Temporal lobe (tissue), 2 donors: ENCODE measurements around the genes SMIM33 and UBE2D2.

DNA sequence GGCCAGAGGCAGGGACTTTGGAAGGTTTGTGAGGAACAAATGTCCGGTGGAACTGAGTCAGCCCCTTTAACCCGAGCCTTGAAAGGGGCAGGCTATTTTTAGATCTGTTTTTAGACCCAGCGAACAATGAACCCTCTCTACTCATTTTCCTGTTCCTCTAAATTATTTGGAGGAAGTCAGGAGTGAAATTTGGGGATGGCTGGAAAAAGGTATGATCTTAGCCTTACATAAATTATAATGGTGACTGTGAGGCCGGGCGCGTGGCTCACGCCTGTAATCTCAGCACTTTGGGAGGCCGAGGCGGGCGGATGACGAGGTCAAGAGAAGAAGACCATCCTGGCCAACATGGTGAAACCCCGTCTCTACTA, 19.1 kb upstream of the MATR3 start:
- RAMPAGE, long total RNA, result no peak

DNA sequence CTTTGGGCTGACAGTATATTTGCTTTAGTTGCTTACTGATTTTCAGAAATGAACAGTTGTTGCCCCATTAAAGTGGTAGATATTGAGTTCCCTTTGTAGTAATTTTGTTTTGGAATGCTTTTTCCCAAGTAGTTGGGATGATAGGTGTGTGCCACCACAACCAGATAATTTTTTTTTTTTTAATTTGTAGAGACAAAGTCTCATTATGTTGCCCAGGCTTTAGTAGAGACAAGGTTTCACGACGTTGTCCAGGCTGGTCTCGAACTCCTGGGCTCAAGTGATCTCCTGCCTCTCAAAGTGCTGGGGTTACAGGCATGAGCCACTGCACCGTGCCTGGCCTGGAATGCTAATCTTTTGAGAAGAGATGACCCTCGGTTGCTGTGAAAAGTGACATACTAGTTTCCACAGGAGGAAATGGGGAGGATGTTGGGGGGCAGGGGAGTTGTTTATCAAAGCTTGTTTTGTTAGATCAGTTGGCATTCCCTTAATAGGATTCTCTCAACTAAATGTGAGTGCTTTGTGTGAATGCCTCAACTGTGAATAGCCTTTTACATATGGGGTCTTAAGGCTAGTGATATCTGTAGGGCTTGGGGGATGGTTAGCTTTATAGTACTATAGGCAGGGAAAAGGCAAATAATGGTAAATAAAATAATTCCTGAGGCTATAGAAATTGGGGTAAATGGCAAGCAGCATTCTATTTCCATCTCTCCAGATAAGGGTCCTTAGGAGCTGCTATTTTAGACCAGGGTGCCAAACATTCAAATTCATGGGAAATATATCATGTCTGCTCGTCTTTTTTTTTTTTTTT, 16.4 kb upstream of the MATR3 start:
- RAMPAGE, long total RNA, result no peak

DNA sequence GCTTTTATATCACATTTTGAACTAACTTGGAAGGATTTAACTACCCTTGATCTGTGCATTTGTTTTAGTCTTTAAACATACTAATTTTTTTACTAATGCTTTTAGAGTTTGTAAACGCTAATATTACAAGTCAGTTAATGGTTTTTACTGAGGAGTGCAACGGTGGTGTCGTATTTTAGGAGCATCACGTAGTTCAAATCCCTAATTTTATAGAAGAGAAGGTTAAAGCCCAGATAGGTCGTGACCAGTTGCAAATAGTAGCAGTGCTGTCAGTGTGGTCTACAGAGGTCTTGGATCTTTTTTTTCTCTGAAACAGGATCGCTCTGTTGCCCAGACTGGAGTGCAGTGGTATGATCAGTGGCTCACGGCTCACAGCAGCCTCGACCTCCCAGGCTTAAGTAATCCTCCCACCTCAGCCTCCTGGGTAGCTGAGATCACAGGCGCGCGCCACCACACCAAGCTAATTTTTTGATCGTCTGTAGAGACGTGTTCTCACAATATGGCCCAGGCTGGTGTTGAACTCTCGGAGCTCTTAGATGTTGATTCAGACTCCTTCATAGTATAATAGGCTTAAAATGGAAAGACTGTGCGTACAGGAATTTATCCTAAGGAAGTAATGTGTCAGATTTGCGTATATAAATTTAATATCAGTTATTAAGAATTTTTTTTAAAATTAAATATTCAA, 2.1 kb downstream of the MATR3 start:
- RAMPAGE, long total RNA, result no peak

DNA sequence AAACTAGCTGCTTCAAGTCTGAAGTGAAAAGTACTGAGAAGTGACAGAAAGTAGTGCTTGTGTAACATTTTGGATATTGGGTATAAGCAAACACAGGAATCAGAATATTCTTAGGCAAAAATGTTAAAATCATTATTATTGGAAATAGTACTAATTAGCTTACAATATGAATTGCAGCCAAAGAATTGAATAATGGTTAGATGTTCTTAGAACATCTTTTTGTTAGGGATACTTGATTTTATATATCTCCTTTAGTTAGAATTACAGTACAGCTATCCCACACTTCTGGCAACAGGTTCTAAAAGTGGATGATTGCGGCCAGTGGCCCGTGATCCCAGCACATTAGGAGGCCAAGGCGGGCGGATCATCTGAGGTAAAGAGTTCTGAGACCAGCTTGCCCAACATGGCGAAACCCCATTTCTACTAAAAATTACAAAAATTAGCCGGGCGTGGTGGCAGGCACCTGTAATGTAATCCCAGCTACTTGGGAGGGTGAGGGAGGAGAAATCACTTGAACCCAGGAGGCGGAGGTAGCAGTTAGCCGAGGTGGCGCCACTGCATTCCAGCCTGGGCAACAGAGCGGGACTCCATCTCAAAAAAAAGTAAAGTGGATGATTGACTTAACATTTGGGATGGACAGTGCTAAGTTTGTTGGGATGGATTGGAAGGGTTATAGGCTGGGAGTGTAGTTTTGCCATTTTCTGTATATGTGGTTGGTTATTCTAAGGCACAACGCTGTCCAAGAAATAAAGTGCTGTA, 3.2 kb downstream of the MATR3 start:
- RAMPAGE, long total RNA, result no peak

DNA sequence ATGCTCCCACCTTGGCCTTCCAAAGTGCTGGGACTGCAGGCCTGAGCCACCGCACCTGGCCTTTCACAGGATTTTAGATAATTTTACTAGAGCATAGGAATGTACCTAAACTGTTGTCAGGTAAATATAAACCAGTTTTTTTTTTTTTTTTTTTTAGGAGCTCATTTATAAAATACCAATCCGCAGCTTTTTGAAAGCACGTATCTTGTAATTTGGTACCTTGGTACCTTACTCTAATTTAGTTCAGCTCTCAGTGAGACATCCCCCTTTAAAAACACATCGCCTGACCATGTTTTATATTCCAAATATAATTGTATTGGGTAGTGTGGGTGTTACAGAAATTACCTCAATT, 19.3 kb downstream of the MATR3 start:
- RAMPAGE, long total RNA, result no peak

DNA sequence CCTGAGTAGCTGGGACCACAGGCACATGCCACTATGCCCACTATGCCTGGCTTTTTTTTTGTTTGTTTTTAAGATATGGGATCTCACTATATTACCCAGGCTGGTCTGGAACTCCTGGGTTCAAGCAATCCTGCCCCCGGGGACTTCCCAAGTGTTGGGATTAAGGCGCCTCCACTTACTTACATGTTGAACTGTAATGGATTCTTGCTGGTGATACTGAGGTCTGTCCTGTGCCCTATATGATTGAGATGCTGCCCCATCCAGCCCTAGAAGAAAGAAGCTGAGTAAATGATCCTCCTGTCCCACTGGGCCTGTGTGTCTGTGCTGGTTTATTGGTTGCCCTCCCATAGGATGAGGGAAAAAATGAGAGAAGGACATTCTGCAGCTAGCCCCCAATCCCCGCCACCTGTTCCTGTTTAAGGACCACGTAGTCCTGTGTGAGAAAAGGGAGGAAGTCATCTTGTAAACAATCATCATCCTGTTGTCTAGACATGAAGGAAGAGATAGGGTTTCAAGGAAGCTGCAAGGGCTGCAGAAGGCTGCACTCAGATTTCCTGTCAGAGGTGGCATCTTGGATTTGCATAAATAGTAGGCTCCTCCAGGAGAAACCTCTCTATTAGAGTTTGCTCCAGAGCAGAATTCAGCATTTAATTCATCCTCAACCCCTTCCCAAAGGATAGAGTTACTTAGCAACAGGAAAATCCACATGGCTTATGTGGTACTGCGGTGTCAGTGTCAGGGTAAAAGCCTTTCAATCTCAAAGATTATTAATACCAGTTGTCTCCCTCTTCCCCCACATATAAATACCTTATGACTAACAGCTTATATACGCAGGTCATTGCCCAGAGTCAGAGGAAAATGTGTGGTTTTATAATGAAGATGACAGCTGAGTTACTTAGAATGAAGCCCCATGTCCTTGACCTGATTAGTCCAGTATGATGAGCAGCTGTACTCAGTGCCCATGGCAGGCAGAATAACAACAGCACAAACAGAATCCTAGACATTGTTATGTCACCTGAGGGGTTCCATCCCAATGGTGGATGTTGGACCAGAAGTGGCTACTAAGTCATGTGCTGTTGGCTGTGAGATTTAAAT, 4.5 kb upstream of the DNAJC18 start:
- RAMPAGE, long total RNA, result no peak

GRCh38 chr5:139470684-139471246, at the start of gene SMIM33:
TSS of gene SMIM33 (plus strand) at chr5:139471004.
- RAMPAGE, long total RNA, result no peak

DNA sequence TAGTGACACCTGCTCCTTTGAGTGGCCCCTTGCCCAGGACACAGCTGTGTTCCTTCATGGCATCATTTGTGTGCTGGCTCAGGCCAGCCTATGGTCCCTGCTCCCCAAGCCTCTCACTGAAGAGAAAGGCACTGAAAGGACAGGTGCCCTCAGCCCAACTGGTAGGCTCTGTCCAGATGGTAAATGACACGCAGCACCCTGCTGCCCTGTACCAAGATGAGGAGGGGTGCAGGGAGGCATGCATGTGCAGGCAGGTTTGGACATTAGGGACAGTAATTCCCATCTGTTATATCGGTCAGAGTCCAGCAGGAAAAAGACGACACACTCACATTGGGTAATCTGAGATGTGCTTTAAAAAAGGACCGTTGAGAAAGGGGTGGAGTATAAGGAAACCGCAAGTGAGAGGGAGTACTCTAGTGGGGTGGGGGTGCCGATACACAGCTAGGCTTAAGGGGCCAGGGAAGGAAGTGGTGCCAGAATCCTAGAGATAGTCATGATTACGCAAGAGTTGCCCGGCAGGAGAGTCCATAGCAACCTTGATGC, 4.5 kb downstream of the SMIM33 start:
- RAMPAGE, long total RNA, result no peak

DNA sequence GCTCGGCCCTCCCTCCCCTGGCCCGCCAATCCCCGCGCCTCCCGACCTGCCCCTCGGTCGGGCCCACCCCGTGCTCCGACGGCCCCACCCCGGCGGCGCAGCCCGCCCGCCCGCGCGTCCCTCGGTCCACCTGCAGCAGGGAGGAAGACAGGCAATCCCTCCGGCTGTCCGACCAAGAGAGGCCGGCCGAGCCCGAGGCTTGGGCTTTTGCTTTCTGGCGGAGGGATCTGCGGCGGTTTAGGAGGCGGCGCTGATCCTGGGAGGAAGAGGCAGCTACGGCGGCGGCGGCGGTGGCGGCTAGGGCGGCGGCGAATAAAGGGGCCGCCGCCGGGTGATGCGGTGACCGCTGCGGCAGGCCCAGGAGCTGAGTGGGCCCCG, at the start of gene UBE2D2:
Gene UBE2D2 (plus strand): TSS at position 81 of the 378 bp plus-strand sequence.
- RAMPAGE, long total RNA, result no peak

DNA sequence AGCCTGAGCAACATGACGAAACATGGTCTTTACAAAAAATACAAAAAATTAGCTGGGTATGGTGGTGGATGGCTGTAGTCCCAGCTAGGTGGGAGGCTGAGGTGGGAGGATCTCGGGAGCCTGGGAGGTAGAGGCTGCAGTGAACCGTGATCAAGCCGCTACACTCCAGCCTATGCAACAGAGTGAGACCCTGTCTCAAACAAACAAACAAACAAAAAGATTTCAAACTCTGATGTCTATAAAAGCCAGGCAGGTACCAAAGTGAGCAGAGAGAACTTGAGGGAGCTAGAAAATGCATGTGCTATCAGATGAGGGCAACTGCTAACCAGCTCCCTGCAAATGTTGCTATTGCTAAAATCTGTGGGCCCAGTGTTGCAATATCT, 5.3 kb downstream of the UBE2D2 start:
- RAMPAGE, long total RNA, result no peak

DNA sequence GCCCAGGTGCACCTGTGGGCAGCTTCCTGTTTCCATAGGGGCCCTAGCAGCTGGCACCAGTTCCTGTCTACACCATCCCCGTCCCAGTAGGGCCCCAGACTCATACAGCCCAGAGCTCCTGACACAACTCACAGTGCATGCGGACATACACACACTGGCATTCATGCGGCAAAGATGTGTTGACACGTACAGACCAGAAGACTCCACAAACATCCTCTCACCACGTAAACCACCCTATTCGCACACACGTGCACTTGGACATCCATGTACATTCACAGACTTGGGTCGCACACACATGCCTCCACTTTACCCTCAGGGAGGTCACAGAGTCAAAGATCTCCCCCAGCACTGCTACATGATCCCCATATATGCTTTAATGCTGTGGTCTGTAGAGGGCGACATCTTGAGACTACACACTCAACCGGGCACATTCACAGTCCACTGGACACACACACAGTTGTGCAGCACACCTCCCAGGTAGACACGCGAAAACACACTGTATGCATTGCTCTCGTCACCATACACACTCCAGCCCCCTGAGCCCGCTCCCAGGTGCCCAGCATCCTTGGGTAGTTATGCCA, 22.4 kb downstream of the CXXC5 start:
- RAMPAGE, long total RNA, result no peak

GRCh38 chr5:139711864-139712237, 63.7 kb downstream of the CXXC5 start:
- RAMPAGE, long total RNA, result no peak

GRCh38 chr5:139745795-139746836, 49.5 kb upstream of the PSD2 start:
- RAMPAGE, long total RNA, result no peak

DNA sequence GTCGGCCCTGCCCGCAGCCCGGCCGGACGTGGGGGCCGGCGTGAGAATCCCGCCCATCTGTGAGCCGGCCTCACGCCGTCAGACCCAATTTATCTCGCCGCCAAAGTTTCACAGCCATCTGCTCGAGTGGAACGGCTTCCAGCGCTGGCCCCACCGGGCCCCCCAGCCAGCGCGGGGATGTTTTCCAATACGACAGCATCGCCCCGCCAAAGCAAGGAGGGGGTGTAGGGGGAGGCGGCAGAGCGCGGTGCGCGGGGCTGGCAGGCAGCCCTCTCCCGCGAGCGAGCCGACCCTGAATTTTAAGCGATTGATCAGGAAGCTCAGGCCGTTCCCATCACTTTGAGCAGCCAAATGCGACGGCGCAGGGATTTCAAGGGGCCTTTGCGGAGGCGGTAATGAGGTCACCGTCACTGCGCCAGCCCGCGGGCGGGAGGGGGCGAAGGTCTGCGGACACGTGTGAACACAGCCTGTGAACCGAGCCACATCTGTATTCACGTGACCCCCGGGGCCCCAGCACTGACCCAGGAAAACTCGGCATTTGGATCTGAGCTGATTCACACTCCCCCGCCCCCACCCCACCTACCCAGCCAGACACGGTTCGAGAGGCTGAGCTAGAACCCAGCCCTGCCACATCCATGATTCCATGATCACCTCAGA, 47.9 kb upstream of the PSD2 start:
- RAMPAGE, long total RNA, result no peak

DNA sequence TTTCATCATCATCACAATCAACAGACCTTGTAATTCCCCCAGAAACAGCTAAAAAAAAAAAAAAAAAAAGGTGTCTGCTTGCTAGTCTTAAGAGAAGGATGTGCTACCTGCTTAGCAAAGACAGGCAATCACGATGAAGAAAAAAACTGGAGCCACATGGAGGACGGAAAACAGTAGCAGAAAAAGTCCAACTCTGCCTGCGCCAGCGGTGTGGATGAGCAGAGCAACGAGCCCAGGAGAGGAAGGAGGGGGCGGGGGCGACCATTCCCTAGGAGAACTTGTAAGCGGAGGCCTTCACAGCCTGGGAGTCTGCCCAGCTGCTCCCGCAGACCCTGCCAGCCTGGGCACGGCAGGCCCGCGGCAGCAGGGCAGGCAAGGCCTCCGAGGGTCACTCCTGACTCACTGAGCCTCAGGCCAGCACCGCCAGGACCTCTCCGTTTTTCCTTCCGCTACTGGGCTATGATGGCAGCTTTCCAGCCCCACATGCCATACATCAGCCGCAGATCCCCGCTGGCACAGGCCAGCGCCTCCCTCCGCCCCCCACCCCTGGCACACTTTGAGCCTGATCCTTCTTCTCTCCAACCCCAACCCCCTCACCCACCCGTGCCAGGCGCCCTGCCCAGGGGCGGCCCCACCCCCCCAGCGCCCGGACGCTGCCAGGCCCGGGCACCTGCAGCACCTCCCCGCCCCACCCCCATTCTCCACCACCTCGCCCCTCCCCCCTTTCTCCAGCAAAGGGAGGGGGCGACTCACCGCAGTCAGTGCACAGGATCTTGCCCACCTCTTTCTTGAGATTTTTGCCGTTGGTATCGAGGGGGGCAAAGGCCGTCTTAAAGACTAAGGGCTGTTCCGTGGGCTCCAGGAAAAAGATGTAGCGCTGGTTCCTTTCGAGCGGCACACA, 1.2 kb downstream of the NRG2 start:
- RAMPAGE, long total RNA, result no peak

DNA sequence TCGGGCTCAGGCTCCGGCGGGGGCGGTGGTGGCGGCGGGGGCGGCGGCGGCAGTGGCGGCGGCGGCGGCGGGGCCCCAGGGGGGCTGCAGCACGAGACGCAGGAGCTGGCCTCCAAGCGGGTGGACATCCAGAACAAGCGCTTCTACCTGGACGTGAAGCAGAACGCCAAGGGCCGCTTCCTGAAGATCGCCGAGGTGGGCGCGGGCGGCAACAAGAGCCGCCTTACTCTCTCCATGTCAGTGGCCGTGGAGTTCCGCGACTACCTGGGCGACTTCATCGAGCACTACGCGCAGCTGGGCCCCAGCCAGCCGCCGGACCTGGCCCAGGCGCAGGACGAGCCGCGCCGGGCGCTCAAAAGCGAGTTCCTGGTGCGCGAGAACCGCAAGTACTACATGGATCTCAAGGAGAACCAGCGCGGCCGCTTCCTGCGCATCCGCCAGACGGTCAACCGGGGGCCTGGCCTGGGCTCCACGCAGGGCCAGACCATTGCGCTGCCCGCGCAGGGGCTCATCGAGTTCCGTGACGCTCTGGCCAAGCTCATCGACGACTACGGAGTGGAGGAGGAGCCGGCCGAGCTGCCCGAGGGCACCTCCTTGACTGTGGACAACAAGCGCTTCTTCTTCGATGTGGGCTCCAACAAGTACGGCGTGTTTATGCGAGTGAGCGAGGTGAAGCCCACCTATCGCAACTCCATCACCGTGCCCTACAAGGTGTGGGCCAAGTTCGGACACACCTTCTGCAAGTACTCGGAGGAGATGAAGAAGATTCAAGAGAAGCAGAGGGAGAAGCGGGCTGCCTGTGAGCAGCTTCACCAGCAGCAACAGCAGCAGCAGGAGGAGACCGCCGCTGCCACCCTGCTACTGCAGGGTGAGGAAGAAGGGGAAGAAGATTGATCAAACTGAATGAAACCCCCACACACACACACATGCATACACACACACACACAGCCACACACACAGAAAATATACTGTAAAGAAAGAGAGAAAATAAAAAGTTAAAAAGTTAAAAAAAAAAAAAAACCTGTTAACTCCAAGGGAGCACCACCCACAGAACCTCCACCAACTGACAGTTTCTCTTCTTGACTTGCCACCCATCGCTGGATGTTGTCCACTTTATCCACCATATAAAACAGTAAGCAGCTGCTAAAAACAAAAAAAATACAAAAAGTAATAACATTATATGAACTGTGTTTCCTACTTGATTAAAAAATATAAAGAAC, 758 bp downstream of the PURA start:
- RAMPAGE, long total RNA, result no peak

GRCh38 chr5:140223556-140223929, 48.6 kb downstream of the CYSTM1 start:
- RAMPAGE, long total RNA, result no peak

- RAMPAGE, long total RNA, result no peak
Observed at GRCh38 chr5:140246381-140246826, 56.5 kb downstream of the PFDN1 start.

DNA sequence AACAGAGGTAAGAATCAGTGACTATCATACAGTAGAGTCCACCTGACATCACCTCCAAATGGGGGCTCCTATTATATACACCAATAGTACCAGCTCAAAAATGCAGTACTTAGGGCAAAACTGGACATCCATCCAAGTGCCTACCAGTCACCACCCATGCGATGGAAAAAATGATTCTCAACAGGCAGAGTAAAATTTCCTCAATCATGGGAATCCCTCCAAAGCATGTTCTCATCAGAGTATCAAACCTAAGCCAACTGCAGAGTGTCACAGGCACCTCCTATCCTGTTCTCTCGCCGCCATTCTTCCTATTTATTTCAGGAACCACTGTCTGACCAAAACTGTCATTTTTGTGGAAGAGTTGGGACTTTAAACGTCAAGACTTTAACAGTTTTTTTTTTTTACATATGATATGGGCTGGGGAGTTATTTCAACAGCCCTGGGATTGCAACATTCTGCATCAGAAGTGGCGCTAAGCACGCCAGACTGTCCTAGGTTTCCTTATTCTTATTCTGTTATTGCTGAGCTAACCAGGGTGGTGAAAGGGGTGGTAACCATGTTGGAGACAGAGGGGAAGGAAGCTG, 29.5 kb downstream of the PFDN1 start:
- RAMPAGE, long total RNA, result no peak

GRCh38 chr5:140293388-140293804, 9.5 kb downstream of the PFDN1 start:
- RAMPAGE, long total RNA, result no peak